Omental fat pad (tissue), 4 donors: ENCODE measurements around a stretch of chr3.

DNA sequence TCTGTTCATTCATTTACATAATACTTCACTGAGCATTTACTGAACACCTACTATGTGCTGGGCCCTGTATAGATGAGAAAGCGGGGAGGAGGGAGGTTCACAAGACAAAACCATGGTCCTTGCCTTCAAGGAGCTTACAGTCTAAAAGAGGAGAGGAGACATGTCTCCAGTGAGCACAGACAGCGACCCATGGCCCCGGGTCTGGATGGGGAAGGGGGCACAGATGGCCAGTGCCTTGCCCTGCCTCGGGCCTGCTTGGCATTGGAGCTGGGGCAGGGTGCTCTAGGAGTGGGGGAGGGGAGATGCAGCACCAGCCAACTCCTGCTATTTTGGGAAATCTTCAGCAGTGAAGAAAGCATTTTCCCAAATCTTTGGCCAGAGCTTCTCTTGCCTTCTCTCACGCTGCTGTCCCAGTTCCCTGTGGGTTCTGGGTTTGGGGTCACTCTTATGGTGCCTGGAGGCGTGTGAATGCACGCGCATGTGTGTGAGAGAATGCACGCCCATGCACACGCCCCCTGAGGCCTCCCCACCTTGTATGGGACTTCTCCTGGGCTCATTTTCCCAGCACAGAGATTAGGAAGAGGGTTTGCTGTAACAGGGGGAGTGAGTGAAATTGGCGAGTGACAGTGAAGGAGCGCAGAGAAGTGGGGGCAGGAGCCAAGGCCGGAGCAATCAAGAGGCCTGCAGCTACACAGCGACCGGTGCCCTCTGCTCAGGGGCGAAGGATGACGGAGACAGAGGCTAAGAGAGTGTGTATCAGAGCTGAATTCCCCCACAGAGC, 71.5 kb downstream of the SEMA5B start:
- PRO-cap, result no peak
- RAMPAGE, long total RNA, 4 experiments, result no peak in any of the 4 experiments

DNA sequence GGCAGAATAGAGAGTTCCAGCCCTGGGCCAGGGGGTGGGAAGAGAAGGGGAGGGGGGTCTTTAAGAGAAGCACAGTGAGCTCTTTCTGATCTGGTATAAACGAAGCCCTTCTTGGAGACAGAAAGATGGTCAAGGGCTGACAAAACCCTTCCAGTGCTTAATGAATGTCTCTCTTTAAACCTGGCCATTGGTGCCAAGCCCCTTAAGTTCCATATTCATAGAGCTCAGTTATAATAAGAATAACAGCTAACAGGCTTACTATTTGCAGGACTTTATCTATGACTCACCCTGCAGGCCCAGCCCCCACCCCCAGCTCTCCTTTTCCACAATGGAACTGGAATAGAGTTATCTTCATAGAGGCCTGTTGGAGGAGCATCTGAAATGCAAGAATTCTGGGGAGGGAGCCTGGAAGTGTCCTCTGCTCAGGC, 52.9 kb downstream of the SEMA5B start:
- PRO-cap, result no peak
- RAMPAGE, long total RNA, 4 experiments, result no peak in any of the 4 experiments

DNA sequence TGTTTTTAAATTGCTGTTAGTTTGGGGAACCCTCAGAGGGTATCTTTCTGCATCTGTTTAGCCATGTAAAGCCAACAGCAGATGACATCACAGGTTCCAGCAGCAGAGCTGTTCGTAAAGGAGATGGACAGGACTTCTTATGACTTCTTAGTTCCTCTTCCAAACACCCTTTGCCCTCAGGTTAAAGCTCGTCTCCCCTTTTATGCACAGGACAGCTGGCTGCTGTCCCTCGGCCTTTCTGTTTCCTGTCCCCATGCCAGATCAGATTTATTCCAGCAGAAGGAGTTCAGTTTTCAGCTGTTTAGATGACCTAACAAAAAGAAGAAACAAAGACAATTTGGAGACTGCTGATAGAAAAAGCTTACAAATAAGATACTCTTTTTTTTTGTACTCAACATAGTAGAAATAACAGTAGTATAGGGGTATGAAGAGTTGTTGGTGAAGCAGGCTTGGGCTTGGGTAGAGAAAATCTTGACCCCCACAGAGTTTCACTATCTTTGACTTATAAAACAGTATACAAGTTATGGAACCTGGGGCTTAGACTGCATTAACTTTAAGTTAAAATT, 45.2 kb downstream of the SEC22A start:
- PRO-cap, result no peak
- RAMPAGE, long total RNA, 4 experiments, result no peak in any of the 4 experiments

- PRO-cap, result no peak
- RAMPAGE, long total RNA, 4 experiments, result no peak in any of the 4 experiments
Measured at GRCh38 chr3:123373419-123374071, 75.3 kb downstream of the ADCY5 start.

DNA sequence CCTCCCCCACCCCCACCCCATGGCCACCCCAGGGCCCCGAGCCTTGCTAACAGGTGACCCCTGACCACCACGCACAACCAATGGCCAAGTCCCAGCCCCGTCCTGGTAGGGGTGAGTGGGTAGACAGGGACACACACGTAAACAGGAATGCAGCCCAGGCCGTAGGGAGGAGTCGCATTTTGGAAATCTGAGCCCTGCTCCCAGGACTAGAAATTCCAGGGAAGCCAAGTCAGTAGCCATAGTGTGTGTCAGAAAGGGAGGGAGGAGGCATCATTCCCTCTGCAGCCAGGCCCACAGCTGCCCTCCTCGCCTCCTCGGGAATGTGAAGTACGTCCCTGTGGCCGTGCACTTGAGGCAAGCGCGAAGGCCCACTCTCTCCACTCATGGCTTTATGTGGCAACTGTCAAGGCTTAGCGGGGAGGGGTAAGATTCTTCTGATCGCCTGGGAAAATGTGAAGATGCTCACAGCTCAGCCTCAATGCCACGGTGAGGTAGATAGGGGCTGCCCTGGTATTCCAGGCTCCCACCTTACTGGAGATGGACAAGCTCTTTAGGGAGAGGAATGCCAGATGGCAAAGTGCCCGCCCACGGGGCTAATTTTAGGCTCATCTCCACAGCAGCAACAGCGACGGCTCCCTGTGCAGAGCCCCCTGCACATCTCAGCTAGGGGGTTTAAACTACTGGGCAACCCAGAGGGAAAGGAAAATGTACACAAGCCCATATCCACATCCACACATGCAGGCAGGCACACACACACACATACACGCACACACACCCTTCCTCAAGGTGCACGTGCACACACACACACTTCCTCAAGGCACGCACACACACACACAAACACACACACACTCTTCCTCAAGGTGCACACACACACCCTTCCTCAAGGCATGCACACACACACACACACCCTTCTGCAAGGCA, 65.6 kb downstream of the ADCY5 start:
- PRO-cap, result no peak
- RAMPAGE, long total RNA, 4 experiments, result no peak in any of the 4 experiments

DNA sequence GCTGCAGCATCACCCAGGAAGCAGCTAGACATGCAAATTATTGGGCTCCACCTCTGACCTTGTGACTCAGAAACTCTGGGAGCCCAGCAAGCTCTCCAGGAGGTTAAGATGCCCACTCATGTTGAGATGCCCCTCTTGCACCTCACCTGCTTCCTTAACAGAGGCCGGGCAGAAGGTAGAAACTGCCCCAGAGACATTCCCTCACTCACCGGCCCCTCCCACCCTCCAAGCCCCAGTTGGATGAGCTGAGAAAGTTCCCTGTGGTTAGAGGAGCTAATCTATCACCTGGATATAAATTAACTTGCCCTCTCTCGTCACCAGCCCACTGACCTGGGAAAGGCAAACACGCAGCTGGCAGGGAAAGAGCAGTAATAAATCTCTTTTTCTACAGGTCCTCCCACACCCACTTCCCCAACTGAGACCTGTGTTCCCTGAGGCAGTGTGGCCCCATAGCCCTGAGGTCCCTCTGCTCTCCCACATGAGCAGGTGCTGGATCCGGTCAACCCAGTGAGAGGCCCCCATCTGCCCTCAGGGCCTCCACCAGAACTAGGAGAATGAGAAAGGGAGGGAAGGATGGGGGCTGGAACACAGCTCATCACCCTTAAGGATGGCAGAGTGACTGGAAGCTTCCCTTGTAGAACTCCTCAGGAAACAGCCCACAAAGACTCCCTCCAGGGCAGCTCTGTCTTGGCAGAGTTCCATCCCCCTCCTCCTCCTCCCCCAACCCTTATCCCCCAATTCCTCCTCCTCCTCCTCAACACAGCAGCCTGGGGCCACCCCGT, 39.1 kb downstream of the ADCY5 start:
- PRO-cap, result no peak
- RAMPAGE, long total RNA, 4 experiments, result no peak in any of the 4 experiments

DNA sequence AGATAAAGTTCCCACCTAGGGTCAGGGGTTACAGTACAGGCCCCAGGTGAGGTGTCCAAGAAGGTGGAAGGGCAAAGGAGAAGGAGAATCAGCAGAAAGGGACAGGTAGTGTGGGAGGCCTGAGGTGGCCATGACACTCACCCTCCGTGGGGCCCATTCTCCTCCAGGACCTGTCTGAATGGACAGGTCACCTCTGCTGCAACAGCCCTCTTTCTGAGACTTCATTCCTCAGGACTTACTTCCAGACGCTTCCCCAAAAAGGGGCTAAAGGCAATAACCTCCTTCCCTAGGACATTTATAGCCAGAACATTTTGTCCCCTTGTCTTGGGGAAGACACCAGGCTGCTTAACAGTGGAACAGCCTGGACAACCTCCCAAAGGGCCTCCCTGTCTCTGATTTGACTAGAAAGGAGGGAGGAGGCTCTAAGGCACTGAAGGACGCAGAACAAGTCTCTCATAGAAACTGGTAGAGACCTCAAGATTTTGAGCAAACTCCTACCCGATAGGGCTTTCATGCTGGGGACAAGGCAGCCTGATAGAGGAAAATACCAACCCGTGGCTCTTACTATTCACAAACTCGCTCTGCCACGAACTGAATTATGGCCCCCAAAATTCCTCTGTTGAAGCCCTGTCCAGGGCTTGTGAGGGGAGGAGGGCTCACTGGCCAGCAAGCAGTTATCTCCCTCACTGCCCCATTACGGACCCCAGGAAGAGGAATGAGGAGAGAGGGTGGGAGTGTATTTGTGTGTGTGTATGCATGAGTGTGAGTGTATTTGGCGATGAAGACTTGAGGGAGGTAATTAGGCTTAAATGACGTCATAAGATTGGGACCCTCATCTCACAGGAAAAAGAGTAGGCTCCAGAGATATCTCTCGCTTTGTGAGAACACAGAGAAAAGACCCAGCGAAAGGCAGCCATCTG, 32.6 kb downstream of the ADCY5 start:
- PRO-cap, result no peak
- RAMPAGE, long total RNA, 4 experiments, result no peak in any of the 4 experiments

DNA sequence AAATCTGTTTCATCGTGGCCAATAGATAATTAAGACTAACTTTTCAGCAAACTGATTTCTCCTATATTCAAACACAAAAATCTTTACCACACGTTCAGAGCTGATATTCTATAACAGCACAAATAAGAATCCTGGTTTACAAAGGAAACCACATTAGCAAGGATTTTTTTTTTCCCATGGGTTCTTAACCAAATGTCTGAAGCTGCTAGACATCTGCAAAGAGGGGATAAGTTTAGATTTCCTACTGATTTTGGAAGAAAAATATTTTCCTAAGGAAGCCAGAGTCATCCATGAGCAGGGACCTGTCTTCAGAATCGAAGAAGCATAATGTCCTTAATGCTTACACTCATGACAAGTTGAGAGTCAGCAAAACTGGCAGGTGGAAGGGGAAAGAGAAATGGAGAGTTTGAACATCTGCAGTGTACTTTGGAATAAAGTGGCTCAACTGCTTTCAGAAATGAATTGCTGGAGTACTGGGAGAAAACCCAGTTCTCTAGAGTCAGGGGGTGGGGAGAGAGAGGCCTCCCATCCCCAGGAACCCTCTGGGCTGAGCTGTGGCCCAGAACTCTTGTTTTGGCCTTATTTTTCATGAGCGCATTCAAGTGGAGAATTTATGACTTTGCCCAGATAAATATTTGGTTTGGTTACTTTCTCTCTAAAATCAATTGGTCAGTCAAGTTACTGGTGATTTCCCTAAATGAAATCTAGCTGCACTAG, 28.5 kb upstream of the HACD2 start:
- PRO-cap, result no peak
- RAMPAGE, long total RNA, 4 experiments, result no peak in any of the 4 experiments

DNA sequence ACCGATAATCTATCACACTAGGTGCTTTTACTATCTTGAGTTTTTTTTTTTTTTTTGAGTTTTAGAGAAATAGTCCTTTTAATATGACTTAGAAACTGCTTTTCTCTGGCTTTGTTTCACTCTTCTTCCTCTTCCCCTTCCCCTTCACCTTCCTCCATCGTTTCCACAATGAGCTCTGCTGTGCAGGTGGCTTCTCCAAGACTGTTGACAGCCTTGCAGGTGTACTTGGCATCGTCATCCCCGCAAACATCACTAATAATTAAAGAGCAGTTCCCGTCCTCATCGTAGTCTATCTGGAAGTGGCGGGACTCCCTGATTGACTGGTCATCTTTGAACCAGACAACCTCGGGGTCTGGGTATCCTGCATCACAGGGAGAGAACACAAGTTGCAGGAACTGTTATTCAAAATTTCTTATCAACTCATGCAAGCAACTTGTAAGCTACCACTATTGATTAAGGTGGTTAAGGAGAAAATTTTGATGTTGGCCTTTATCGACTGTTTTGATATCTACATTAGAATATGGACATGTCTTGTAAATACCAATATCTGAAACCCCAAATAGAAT, 29.2 kb upstream of the HACD2 start:
- PRO-cap, result no peak
- RAMPAGE, long total RNA, 4 experiments, result no peak in any of the 4 experiments

GRCh38 chr3:123667640-123668104, 82.8 kb upstream of the HACD2 start:
- PRO-cap, result no peak
- RAMPAGE, long total RNA, 4 experiments, result no peak in any of the 4 experiments

GRCh38 chr3:123792635-123792834, 91.6 kb downstream of the MYLK start:
- PRO-cap, result no peak
- RAMPAGE, long total RNA, 4 experiments, result no peak in any of the 4 experiments

DNA sequence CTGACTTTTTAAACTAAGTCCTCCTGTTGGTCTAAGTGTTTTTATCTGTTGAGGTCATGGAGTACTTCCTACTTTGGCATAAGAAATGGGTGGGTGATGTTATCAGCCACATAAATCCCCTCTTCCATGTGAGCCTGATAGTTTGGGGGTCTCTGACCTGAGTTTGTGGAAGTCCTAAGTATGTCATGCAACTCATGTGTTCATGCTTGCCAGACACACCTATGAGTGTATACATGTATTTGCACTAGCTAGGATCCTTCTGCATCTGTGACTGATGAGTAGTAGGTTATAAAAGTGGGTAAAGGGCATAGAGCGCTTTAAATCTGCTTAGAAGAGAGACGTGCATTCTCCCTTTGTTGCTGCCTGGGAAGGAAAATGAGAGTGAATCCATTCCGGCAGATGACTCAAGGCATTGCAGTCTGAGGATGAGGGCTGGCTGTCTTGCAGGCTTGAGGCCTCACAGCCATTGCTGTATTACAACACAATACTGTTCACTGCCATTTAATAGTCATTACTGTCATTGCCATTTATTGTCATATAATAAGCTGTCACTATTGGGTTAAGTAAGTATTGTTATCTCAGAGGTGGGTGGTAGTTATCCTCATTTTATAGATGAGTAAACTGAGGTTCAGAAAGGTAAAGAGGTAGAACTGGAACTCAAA, 120.9 kb upstream of the UMPS start:
- PRO-cap, result no peak
- RAMPAGE, long total RNA, 4 experiments, result no peak in any of the 4 experiments

DNA sequence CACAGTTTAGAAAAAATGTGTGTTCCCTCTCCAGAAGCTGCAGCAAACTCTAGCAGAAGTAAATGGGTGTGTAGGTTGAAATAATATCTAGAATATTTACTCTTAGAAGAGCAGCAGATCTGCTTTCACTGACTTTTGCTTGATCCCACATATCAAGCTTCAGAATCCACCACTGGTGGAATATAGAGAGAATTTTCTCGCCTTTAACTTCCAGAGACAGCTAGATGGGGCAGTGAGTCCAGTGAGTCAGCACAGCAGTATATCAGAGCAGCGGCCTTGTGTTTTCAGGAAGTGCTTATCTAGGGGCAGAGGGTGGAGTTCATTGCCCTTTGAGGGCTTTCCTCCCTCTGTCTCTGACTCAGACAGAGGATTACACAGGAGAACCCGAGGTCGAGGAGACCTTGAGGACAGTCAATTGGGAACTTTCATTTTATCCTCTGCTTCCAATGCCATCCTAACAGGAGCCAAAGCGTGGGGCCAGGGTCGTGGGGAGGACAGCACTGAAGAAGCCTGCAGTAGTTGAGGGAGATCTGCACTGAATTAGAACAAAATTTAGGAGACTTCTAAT, 109.7 kb upstream of the UMPS start:
- PRO-cap, result no peak
- RAMPAGE, long total RNA, 4 experiments, result no peak in any of the 4 experiments

DNA sequence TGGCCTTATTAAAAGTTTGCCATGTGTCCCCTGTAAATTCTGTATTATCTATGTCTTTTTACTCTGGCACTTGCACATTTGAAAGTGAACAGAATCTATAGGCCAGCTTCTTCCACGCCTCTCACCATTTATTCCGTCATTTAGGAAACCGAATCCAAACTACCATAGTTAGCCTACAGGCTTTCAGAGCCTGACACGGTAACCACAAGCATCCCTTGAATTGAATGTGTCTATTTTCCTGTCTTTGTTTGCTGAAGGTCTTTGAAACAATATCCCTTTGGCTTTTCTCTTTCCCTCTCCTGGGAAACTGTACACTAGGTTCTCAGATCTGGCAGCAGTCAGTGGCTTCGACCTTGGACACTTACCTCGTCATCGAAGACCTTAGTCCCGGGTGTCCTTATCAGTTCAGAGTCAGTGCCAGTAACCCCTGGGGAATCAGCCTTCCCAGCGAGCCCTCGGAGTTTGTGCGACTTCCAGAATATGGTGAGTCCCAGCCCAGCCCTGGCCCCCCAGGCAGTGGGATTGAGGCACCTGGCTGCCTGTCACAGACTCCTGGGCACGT, 30.6 kb upstream of the UMPS start:
- PRO-cap, result no peak
- RAMPAGE, long total RNA, 4 experiments, result no peak in any of the 4 experiments

GRCh38 chr3:124779682-124780185, 49.5 kb downstream of the UMPS start:
- PRO-cap, result no peak
- RAMPAGE, long total RNA, 4 experiments, result no peak in any of the 4 experiments

- PRO-cap, result no peak
- RAMPAGE, long total RNA, 4 experiments, result no peak in any of the 4 experiments
Measured at GRCh38 chr3:124791479-124792371, 61.5 kb downstream of the UMPS start.

DNA sequence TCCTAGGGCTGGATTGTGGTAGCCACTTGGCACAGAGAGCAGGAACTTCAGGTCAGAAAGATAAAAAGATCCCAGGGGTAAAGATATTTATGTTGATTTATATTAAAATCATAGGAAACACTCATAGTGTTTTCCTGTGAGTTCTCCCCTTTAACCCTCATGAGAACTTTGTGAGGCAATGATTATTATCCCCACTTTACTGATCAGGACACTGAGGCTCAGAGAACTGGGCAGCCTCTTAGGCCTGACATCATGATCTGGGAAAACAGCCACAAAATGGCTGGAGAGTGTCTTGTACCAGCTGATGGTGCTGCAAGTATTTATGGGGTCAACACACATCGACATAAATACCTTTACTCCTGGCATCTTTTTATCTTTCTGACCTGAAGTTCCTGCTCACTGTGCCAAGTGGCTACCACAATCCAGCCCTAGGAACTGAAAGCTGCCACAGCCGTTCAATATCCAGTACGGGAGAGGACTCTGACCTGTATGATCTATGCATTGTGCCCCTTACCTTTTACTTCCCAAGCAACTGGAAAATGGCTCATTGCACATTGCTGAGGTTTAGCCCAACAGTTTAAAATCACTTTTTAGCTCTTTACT, 29.2 kb upstream of the MUC13 start:
- PRO-cap, result no peak
- RAMPAGE, long total RNA, 4 experiments, result no peak in any of the 4 experiments

DNA sequence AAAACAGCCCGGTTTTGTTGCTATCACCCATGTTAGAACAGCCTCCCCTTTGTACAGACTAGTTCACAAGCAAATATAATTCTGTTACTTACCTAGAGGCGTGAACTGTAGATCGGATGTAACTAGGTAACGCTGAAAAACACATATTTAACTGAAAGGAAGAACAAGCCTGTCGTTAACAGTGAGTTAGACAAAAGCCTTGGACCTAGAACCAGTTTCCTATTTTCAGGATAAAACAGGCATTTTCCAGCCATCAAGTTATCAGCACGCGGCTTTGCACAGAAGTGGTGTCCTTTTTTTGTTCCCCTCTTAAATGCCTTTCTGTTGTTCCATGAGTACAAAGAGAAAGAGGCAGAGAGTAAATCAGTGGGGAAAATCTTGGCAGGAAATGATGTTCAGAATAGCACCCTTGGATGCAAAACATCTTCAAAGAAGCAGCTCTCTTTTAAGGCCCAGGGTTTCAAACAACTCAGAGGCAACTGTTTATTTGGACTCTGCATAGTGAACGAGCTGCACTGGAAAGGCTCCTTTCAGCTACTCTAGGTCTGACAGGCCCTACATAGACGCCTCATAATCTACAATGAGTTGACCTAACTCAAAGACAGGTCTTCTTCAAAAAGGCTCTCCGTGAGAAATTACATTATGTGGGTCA, 53.5 kb downstream of the HEG1 start:
- PRO-cap, result no peak
- RAMPAGE, long total RNA, 4 experiments, result no peak in any of the 4 experiments

DNA sequence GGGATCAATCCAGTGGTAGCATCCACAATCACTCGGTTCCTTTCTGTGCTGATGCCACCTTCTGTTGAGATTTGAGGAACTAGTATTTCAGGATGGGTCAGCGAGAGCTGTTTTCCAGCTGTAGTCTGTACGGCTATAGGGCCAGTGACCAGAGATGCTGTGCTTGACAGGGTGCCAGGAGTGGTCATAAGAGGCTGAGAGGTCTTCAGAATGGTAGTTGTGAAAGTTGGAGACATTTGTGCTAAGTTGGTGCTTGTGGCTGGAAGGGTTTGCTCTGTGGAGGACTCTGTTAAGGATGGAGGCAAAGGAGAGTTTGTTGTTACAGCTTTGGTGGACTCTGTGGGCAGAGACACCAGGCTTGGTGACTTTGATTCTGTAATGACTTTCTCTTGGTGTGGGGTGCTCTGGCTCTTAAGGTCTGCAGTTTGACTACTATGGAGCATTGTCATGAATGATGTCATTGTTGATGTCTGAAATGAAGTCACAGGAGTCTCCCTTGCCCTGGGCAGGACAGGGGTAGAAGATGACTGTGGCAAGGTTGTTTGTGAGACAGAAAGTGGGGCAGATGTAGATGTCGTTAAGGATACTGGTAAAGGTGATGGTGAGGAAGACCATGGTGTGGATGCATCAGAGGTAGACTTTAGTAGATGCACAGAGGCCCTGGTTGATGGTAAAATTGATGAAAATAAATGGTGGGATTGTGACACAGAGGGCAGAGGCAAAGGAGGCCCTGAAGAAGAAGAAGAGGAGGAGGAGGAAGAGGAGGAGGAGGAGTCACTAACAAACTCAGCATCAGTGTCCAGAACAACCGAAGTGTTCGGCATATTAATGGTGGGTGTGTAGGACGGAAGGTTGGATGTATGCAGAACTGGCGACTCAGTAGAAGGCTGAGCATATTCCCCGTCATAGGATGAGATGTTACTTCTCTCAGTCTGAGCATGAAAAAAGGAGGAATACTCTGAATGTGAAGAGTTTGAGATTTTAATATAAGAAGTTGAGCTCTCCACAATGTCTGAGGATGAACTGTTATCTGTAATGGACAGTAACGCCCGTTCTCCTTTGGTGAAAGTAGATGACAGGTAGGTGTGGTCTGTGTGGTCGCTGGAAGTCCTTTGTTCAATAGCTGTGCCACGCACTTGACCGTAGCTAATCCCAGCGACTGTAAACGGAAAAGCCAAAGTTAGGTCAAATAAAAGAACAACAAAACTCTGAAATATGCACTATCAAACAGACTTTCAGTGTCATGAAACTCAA, 42.5 kb downstream of the HEG1 start:
- PRO-cap, result no peak
- RAMPAGE, long total RNA, 4 experiments, result no peak in any of the 4 experiments

GRCh38 chr3:125039488-125040523, 16.0 kb downstream of the HEG1 start:
- PRO-cap, result no peak
- RAMPAGE, long total RNA, 4 experiments, result no peak in any of the 4 experiments